Peripheral blood mononuclear cell (primary cell): ENCODE measurements around a stretch of chr1.

- PRO-cap, 8 experiments, result no peak in any of the 8 experiments
Observed at GRCh38 chr1:226165683-226166291, 20.8 kb downstream of the ACBD3 start.

DNA sequence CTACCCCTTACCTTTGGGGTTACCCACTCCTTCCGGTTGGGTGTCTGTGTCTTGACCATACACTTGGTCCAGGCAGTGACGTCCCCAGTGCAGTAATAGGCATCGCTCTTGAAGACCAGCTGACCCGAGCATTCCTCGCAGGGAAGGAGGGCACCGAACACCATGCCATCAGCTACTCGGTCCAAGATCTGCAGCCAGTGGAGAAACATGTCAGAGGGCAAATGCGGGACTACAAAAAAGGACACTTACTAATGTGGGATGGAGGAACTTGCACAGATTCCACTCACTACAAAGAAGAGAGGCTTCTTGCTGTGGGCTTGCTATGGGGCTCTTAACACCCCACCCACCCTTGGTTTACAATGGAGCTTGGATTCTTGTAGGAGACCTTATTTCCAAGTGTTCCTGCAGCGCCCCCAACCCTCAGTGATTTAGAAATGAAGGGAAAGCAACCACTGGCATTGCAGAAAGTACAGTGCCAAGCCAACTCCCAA lies 22.4 kb downstream of the PARP1 start:
- PRO-cap, 8 experiments, result no peak in any of the 8 experiments

DNA sequence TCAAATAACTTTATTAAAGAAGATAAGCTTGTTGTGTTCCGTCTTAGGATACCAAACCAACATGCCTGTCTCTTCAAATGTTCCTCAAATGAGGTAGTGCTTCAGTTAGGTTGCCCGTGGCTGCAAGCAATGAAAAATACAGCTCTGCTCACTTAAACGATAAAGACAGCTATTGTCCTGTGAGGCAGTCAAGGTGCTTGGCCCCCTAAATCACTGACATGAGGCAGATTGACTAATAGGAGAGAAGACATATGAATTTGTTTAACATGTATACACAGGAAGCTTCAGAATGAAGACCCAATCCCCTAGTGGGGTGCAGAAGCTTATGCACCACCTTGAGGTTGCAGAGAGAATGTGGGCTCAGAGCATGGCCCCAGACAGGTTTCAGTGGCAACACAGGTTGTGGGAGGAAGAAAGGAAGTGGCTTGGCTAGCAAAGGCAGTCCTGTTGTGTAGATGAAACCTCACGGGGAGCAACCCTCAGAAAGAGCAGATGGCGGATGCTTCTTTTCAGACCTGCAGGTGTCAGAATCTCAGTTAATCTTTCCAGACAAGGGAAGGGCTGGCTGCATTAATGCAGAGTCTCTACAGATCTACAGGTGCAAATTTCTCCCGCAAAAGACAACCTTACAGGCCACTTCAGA lies 37.0 kb upstream of the PARP1 start:
- PRO-cap, 8 experiments, result no peak in any of the 8 experiments

DNA sequence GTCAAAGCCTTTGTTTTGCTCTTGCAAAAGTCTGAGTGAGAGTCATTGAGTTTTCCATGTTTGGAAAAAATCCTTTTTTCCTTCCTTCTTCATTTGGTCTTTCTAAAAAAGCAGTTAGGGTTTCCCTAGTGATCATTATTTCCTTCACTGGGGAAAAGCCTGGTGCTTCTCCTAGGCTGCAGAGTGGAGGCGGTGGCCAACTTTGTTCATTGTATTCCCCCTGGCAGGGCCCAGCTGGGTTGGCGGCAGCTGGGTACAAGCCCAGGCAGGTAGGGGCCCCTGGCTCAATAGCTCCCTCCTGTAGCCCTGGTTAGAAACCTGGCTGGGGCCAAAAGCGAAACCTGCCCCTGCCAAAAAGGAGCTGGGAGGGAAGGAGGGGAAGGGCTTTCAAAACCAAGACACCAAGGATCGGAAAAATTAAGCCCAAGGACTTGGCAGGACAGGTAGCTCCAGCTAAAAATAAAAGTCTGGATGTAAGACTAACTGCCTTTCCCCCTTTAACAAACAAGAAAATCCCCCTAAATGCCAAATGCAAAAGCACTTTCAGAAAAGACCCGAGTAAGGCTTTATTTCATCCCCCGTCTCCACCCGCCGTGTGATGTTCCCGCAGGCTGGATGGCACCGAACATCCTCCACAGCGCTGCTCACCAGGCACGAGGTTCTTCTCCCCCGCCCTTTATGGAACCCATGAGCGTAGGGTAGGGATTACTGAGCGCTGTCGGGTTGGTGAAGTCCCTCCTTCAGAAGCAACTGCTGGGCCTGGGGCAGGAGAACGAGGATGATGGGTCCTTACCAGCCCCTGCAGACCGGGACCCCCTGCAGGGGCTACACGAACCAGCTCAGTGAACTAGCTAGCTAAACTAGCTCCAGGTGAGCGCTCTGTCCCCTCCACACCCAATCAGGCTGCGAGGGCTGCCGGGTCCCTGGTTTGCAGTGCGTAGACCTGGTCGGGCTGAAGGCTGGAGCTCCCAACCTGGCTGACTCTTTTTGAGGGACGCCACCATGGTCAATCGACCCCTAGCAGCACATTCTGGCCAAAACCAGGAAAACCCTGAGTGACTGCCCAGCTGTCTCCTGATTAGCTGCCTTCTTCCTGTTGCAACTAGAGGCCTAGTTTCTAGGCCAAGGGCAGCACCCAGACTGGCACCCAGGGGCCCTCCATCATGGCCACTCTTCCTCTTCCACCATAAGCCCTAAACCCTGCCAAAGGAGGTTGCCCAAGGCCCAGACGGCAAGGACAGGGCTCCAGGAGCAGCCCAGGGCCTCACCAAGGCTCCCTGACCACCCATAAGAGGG lies 80.6 kb downstream of the ITPKB start:
- PRO-cap, 8 experiments, result no peak in any of the 8 experiments

- PRO-cap, 8 experiments, result no peak in any of the 8 experiments
Observed at GRCh38 chr1:226672114-226672803, 66.8 kb downstream of the ITPKB start.

GRCh38 chr1:226689718-226690337 lies 49.3 kb downstream of the ITPKB start:
- PRO-cap, 8 experiments, result no peak in any of the 8 experiments

- PRO-cap, 8 experiments, result peak in 7 of 8 experiments; most common plus-strand start chr1:226690641 (in 2); most common minus-strand start chr1:226690483 (in 6)
Observed at GRCh38 chr1:226690338-226691197, 48.5 kb downstream of the ITPKB start.

- PRO-cap, 8 experiments, result peak in 4 of 8 experiments; most common minus-strand start chr1:226723481 (in 4)
Observed at GRCh38 chr1:226722929-226723646, 16.0 kb downstream of the ITPKB start.

DNA sequence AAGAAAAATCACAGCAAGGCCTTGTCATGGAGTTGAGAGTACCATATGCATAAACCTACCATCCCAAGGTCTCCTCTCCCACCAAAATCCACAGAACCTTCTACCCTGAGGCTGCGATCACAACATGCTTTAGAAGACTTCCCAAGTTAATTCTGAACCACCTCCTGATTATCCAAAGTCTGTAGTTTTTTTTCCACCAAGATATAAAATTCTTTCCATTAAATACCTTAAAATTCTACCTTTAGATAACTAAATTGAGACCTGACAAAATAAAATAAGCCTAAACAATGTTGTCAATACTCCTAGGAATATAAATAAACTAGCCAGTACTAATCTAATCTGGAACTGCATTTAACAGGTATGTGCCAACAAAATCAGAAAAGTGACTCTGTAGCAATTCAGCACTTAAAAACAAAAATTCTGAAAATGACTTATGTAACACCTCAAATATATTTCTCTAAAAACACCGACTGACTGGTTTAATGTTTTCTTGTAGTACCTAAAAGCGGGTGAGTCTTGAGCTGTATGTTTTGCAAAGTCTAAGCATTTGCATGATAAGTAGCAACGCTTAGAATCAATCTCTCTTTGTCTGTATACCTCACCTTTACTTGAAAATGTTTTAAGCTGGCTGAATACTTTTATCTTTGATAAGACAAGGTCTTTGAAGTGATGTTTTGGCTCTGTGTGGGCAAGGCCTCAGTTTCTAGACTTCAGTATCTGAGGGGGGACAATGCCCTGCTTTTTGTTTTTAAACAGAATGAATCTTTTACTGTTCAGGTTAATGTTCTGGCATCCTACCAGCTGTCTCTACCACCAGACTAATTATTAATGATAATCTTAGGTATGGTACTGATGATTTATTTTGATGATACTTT lies 8.4 kb downstream of the ITPKB start:
- PRO-cap, 8 experiments, result no peak in any of the 8 experiments

DNA sequence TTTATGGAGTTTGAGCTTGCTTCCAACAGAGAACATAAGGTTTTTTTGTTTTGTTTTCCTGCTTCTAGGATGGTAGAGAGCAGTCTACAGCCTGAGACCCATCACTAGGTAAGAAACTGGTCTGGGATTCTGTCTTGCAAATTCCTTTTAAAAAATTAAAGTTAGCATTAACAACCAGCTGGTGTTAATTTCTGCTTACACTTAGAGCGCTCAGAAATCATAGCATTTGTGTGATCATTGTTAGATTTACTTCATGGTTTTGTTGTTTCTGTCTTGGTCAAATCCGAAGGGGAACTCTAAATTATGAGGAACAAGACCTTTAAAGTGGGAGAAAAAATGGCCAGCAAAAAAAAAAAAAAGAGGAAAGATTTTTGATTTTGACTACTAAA lies 22.3 kb upstream of the PSEN2 start:
- PRO-cap, 8 experiments, result no peak in any of the 8 experiments

DNA sequence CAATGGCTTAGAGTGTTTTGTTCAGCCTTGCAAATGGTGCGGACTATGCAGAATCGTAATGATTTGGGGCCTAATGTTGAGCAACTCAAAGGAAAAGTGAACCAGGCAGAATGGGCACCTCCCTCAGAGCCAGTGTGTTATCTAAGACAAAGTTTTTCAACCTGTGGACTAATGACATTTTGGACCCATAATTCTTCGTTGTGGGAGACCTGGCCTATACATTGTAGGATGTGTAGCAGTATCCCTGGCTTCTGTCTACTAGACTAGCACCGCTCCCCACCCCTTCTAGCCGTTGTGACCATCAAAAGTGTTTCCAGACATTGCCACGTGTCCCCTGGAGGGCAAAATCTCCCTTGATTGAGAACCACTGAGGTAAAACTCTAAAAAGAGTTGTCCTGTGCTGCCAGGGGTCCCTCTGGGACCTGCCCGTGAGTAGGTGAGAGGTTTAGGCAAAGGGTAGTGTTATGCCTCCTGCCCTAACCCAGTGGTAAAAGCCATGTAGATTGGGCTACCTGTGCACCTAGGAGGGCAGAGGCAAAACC lies 1.8 kb downstream of the COQ8A start:
- PRO-cap, 8 experiments, result peak in 3 of 8 experiments; most common plus-strand start position 388 of the sequence (in 2)

- PRO-cap, 8 experiments, result no peak in any of the 8 experiments
Observed at GRCh38 chr1:226979264-226980181, 39.4 kb downstream of the COQ8A start.

- PRO-cap, 8 experiments, result peak in 1 of 8 experiments; most common plus-strand start chr1:226983787 (in 1)
Observed at GRCh38 chr1:226983716-226984772, 44.0 kb downstream of the COQ8A start.

- PRO-cap, 8 experiments, result no peak in any of the 8 experiments
Observed at GRCh38 chr1:227160400-227160899, 157.8 kb downstream of the CDC42BPA start.

GRCh38 chr1:227925026-227925557 lies 22.6 kb downstream of the WNT9A start:
- PRO-cap, 8 experiments, result no peak in any of the 8 experiments

GRCh38 chr1:227948309-227948758 lies 602 bp upstream of the WNT9A start:
- PRO-cap, 8 experiments, result no peak in any of the 8 experiments

DNA sequence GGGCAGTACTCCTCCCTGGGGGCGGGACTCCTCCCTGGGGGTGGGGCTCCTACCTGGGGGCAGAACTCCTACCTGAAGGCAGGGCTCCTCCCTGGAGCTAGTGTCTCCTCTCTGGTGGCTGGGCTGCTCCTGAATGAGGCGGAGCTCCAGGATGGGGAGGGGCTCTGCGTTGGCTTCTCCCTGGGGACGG lies 23.1 kb upstream of the ARF1 start:
- PRO-cap, 8 experiments, result no peak in any of the 8 experiments

DNA sequence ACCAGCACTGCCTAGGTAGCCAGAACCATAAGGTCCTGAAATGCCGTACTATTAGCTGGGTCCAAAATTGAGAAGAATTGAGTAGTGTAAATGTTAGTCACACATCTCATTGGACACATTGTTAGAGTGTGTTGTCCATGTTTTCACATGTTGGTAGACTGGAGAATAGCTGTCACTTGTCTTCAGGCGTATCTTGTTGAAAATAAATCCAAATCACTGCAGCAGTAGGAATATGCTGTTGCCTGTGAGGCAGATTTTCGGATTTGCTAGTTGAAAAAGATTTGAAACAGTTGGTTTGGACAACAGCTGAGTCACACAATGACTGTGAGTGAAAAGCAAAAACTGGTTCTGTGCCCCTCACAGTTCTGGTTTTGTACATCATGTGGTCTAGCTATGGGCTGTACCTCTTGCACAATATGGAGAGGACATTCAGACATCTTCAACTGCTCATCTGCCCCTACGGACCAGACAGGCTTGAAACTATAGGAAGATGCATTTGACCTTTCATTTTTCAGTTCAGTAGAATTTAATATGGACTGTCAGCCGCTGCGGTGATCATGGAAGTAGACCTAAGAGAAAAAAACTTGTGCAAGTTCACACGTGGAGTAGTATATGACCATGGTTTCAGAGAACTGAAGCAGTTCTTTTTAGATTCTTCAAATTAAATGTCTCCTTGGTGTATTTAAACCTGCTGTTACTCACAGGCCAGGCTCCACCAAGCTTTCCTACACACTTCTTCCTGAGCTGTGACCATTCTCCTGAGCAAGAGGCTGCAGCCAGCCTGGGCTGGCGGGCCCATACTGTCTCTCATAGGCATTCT lies 1.9 kb downstream of the ARF1 start:
- PRO-cap, 8 experiments, result peak in 7 of 8 experiments; most common plus-strand start position 279 of the sequence (in 1); most common minus-strand start position 265 of the sequence (in 5)

GRCh38 chr1:228097828-228098341 lies 5.2 kb downstream of the C1orf35 start:
- PRO-cap, 8 experiments, result peak in 3 of 8 experiments; most common plus-strand start chr1:228098072 (in 2); most common minus-strand start chr1:228098037 (in 1)

DNA sequence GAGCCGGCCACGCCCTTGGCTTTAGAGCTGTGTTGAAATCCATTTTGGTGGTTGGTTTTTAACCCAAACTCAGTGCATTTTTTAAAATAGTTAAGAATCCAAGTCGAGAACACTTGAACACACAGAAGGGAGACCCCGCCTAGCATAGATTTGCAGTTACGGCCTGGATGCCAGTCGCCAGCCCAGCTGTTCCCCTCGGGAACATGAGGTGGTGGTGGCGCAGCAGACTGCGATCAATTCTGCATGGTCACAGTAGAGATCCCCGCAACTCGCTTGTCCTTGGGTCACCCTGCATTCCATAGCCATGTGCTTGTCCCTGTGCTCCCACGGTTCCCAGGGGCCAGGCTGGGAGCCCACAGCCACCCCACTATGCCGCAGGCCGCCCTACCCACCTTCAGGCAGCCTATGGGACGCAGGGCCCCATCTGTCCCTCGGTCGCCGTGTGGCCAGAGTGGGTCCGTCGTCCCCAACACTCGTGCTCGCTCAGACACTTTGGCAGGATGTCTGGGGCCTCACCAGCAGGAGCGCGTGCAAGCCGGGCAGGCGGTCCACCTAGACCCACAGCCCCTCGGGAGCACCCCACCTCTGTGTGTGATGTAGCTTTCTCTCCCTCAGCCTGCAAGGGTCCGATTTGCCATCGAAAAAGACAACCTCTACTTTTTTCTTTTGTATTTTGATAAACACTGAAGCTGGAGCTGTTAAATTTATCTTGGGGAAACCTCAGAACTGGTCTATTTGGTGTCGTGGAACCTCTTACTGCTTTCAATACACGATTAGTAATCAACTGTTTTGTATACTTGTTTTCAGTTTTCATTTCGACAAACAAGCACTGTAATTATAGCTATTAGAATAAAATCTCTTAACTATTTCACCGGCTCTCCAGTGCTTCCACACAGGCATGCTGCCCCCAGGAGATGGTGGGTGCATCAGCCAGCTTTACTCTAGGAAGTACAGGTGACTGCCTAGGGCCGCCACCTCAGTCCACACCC lies 4.5 kb downstream of the C1orf35 start:
- PRO-cap, 8 experiments, result peak in 3 of 8 experiments; most common plus-strand start position 150 of the sequence (in 1)